OVCAR3 (cell line): ENCODE measurements around the genes DCLRE1B and BCAS2.

- RRBS = no CpG with 5 or more reads among the region's 13 CpGs
Observed at GRCh38 chr1:113191270-113192300, 118.6 kb downstream of the LRIG2 start.

- RRBS = no CpG with 5 or more reads among the region's 7 CpGs
Observed at GRCh38 chr1:113210051-113210643, 137.1 kb downstream of the LRIG2 start.

- RRBS = no CpG with 5 or more reads among the region's 3 CpGs
Observed at GRCh38 chr1:113680773-113681405, 78.4 kb downstream of the PHTF1 start.

- RRBS = no CpG with 5 or more reads among the region's 13 CpGs
Observed at GRCh38 chr1:113760485-113760850, 1.2 kb upstream of the PHTF1 start.

DNA sequence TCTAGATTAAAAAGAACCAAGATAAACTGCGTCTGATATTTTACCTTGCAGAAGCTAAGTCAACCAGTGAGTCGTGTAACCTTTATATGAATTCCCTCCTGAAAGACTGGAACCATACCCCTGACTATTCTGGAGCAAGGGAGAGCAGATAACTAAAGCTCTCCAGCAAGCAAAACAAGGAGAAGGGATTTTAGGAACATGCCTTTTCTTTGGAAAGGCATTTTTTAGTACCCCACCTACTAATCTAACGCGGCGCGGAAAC is 1.2 kb downstream of the RSBN1 start:
- RRBS = no CpG with 5 or more reads among the region's 6 CpGs

GRCh38 chr1:113901645-113902153 is 2.9 kb downstream of the AP4B1 start:
- RRBS = no CpG with 5 or more reads among the region's 3 CpGs

- RRBS = 8% methylated on average over 14 of the region's 75 CpGs
Observed at GRCh38 chr1:113904601-113905567, at the start of gene DCLRE1B. TSS of gene DCLRE1B (plus strand) at chr1:113905326.

DNA sequence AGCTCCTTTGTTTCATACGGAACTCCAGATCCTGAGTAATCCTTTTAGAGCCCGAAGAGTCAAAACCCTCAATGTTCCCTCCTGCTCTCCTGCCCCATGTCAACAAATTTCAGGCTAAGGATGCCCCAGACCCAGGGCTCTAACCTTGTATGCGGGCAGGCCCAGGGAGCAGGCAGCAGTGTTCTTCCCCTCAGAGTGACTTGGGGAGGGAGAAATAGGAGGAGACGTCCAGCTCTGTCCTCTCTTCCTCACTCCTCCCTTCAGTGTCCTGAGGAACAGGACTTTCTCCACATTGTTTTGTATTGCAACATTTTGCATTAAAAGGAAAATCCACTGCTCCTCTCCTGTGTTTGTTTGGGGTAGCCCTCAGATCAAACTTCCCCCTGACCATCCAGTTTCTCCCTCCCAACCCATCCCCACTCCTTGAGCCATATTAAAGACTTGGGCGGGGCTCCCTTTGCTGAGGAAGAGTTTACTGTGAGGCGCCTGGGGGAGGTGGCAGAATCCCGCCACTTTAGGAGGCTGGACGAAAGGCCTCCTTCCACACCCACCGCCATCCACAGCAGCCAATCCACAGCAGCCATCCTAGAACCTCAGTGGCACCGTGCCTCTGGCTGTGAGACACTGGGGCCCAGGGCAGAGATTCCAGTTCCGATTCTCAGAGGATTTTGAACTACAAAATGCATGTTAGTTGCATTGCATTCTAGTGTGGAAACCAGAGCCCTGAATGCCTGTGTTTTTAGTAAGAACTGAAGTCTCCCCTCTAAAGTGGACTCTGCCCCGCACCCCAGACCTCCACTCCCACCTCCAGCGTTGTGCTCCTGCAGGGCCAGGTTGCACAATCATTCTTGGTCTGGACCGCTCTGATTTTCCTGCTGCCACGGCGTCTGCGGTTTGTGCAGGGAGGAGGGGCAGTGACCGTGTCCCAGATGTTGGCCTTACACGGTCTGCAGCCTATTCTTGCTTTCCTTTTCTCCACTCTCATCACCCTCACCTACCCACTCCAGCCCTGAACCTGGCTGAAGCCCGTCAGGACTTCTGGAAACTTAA is 3.0 kb downstream of the OLFML3 start:
- RRBS = no CpG with 5 or more reads among the region's 20 CpGs

- RRBS = no CpG with 5 or more reads among the region's 9 CpGs
Observed at GRCh38 chr1:113983354-113983734, 4.1 kb downstream of the OLFML3 start.

DNA sequence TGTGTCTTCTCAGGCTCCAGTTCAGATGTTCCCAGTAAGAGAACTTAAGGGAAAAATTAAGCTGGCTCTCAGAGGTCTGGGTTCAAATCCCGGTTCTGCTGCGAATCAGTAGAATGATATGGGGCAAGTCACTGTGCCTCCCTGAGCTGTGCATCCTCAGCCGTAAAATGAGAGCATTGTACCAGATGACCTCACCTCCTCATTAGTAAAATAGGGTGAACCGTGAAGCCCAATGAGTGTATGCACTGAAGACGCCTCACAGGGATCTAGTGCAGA is 36.1 kb downstream of the SYT6 start:
- RRBS = no CpG with 5 or more reads among the region's 5 CpGs

DNA sequence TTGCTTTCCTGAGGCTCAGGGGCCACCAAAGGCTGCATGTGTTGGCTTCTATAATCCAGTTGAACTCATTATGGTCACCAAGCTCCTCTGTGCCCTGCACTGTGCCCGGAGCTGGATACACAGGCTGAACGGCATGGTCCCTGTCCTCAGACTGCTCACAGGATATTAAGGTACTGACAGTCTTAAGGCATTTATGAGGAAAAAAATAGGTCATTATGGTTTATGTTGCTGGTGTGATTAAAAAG is 117.1 kb upstream of the SYT6 start:
- RRBS = no CpG with 5 or more reads among the region's 2 CpGs

DNA sequence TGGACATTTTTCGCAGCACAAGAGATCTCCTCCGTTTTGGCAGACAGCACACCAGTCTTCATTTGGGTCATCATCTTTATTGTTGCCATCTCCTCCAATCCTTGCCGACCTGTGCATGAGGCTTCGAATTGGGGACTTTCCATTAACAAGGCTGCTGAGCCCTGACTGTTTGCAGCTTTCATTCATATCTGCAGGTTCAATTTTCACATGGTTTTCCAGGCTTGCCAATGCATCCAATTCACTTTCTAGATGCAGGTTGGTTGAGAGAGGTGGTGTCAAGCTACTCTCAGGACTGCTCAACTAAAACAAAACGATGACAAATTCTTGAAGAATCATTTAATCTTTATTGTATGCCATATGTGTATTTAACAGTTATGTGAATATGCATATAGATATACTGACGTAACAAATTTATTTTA is 105.5 kb downstream of the TRIM33 start:
- RRBS = no CpG with 5 or more reads among the region's 6 CpGs

- RRBS = 5% methylated on average over 7 of the region's 42 CpGs
Observed at GRCh38 chr1:114581277-114582309, at the start of gene BCAS2. TSS of gene BCAS2 (minus strand) at chr1:114581615.

DNA sequence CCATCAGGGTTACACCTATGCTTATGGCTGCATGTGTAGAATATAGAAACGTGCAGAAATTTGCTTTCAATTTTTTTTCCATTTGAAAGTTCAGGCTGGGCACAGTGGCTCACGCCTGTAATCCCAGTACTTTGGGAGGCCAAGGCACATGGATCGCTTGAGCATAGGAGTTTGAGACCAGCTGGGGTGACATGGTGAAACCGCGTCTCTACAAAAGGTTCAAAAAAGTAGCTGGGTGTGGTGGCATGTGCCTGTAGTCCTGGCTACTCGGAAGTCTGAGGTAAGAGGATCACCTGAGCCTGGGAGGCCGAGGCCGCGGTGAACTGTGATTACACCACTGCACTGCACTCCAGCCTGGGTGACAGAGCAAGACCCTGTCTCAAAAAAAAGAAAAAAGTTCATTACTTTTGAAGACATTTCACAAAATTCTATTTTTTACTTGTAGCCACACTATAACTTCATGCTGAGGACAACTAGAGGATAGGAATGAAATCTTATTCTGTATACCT is 2.0 kb upstream of the DENND2C start:
- RRBS = no CpG with 5 or more reads among the region's 9 CpGs

DNA sequence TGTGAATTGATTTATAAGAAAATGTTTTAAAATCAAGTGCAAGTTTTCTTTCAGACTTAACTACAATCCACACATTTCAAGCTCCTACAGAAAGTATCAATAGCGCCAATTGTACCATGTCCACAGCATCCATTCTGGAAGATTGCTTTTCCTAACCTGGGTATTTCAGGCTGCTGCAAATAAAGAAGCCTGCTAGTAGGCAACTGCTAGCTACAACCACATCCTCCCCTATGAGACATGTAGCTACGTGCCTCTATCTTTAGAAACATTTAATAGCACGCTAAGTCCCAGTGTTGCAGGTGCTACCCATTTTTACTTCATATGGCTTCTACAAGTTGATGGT is 7.3 kb upstream of the AMPD1 start:
- RRBS = no CpG with 5 or more reads among the region's 3 CpGs

DNA sequence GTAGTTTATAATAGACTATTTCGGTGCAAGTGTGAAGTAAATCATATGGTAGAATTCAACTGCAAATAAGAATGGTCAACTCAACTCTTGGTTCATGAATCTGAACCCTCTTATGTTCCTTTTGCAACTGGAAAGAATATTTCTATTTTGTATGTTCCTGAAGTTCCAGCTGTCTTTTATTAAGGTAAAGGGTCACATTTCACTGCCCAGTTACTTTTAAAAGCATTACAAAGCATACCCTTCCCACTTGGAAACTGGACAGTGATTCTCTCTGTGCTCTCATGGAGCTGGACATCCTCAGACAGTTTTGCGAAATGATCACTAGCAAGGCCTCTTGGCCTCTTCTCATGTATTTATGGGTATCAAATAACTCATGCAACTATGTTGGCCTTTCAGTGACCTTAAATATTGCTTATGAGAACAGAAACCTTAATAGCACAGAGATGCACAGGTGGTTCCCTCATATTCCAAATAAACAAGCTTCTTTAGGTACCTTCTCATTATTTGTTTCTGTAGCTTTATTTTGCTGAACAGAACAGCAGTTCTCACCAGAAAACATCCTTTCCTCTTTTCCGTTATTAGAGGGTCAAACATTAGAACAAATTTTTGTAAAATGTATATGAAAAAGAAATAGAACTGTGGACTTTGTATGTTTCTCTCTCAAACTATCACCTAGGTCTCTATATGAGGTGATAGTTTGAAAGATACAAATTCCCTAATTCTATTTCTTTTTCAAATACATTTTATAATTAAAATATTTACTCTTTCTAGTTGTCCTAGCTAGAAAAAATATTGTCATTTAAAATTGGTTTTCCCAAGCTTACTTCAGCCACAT is 8.0 kb upstream of the AMPD1 start:
- RRBS = no CpG with 5 or more reads among the region's 3 CpGs

DNA sequence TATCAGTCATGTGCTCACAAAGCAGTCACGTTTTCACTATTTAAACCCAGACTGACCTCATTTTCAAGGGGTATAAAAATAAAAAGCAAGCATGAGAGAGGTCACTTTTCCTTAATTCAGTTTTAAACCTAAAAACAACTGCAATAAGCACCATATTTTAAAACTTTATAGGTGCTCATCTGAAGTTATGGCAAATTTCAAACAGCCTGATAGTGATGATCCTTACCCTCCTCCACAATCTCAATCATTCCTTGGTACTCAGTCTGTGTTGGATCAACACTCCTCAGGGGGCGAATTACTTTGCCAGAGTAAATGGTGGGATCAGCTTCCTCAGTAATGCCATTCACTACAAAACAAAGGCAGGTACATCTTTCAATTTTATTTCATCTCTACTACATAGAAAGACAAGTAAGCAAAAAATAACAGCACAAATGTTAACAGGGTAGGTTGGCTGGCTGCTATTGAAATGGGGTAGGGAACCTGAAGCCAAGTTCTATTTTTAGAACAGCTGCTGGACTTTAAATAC is 7.1 kb upstream of the NRAS start:
- RRBS = no CpG with 5 or more reads among the region's 2 CpGs

GRCh38 chr1:114730146-114730702 is 13.7 kb upstream of the NRAS start:
- RRBS = no CpG with 5 or more reads among the region's 6 CpGs

DNA sequence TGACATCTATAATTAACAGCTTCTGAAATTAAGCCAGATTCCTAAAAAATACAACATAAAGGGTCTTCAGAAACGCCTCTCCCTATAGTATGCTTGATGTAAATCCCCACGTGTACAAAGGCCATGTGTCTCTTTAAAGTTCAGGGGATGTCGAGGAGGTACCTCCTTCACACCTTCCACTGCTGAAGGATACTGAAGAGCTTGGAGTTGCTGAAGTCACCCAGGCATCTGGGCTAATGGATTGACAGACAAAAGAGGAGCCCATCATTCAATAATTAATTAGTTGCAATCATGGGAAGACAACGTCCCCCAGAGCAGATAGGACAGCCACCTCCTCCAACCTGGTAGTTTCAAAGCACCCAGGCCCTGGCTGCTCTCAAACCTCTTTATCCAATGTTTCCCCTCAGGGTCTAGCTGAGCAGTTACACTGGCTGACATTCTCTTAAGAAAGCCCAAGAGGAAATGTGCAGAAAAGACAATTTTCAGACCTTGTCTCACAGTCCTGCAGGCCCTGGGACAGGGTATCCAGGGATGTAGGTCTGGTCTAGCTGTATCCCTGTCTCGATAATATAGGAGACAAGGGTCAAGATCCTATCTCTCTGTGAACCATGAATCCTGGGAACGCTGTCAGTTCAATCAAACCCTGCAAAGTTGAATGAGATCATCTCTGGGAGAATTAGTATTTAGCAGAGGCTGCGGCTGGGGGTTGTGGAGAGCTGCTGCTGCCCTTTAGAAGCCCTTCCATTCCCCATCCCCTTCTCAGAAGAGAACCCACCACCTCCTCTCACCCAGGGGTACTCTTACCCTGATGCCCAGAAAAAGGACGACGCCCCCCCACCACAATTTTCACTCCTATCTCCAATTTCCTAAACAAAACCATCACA is 1.1 kb downstream of the TSPAN2 start:
- RRBS = no CpG with 5 or more reads among the region's 9 CpGs